Metastatic Breast Carcinoma in the Brain (tissue), 10 donors: ENCODE data around the genes OR13D1 and TMEM38B.

GRCh38 chr9:104694317-104694784 lies at the start of gene OR13D1:
OR13D1 (plus strand) TSS chr9:104694518.
- PRO-cap, 10 experiments = no peak in any of the 10 experiments

DNA sequence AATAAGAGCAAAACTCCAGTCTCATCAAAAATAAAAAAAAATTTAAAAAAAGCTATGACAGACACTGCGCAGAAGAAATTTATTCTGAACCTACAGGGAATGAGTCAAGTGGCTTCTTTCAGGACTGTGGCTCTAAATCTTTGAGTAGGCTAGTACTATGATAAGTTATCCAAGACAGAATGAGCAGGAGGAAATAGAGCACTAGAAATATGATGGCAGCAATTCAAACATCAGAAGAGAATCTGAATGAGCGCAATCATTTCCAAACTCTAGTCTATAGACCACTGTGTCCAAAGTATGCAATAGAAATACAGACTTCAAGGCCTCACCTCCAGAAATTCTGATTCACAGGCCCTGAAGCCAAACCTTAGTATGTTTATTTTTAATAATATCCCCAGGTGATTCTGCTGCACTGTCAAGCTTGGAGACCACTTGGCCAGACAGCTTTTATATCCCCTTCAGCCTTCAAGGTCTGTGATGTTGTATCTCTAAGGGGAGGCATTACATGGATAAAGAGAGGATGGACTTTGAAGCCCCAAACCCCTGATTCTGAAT lies 51.1 kb downstream of the NIPSNAP3B start:
- PRO-cap, 10 experiments = no peak in any of the 10 experiments

DNA sequence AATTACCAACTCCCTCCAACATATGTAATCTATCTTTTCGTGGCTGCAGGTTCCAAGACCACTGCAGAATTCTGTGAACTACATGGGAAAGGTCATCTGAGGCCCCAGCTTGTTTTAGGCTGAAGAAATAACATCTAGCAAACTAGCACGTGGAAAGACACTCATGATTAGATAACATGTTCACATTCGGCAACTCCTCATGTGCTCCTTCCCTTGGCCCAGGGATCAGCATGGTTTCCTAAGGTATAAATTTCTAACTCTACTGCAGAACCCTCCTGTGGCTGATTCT lies 58.2 kb downstream of the NIPSNAP3B start:
- PRO-cap, 10 experiments = no peak in any of the 10 experiments

DNA sequence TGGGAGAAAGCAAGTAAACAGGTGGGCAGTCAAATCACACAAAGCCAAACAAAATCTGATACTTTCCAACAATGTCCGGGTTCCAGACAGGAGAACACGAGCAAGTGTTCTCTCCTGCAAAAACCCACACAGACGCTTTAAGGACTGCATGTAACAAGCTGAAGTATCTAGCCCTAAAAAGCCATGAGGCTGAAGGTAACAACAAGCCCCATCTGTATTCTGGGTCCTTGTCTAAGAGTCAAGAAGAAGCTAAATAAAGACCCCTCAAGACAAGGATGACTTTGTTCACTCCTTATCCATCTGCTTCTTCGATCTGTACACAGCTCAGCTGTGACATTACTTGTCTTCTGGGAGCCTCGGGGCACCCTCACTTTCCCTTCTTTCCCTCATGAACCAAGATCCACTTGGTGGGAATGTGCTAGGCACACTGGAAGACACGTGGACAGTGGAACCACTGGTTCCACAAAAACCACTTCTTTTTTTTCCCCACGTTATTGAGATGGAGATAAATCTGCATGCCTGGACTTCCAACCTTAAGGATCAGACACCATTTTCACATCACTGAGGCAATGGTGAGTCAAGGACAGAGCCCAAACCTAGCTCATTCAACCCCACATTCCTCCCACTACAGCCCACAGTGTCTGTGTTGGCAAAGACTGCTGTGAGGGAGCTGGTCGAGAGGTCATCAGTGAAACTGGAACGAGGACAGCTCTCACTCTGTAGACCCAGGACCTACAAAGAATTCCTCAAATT lies 75.0 kb downstream of the ABCA1 start:
- PRO-cap, 10 experiments = no peak in any of the 10 experiments

- PRO-cap, 10 experiments = no peak in any of the 10 experiments
These were observed 38.5 kb downstream of the ABCA1 start for GRCh38 chr9:104889262-104890017.

DNA sequence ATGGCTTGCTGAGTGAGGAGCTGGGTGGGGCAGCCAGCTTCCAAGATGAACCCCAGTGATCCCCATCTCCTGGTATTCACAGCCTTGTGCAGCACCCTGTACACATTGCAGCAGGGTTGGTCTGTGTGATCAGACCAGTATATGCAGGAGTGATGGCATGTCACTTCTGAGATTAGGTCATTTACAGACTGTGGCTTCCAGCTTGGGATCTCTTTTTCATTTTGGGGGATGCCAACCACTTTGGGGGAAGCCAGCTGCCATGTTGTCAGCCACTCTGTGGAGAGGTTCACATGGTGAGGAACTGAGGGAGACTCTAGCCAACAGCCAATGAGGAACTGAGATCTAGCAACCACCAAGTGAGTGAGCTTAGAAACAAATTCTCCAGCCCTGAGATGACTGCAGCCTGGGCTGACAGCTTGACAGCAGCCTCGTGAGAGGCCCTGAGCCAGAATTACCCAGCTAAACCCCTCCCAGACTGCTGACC lies 102.9 kb upstream of the SLC44A1 start:
- PRO-cap, 10 experiments = no peak in any of the 10 experiments

DNA sequence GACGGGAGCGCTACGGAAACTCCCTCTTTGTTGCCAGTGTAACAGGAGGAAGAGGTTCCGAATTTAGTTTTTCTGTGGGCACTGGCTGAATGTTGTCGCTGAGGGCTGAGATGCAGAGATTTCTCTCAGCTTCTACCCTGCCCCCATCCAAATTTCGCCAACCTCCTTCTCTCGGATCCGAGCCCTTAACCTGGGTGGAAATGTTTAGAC lies 1.1 kb downstream of the SLC44A1 start:
- PRO-cap, 10 experiments = peak in 8 of 10 experiments; most common plus-strand start position 66 of the sequence (in 8); most common minus-strand start position 94 of the sequence (in 1)

GRCh38 chr9:105694290-105695335 lies at the start of gene TMEM38B:
TMEM38B (plus strand) TSS chr9:105694541.
- PRO-cap, 10 experiments = peak in 10 of 10 experiments; most common plus-strand start chr9:105694543 (in 6); most common minus-strand start chr9:105695173 (in 9)

DNA sequence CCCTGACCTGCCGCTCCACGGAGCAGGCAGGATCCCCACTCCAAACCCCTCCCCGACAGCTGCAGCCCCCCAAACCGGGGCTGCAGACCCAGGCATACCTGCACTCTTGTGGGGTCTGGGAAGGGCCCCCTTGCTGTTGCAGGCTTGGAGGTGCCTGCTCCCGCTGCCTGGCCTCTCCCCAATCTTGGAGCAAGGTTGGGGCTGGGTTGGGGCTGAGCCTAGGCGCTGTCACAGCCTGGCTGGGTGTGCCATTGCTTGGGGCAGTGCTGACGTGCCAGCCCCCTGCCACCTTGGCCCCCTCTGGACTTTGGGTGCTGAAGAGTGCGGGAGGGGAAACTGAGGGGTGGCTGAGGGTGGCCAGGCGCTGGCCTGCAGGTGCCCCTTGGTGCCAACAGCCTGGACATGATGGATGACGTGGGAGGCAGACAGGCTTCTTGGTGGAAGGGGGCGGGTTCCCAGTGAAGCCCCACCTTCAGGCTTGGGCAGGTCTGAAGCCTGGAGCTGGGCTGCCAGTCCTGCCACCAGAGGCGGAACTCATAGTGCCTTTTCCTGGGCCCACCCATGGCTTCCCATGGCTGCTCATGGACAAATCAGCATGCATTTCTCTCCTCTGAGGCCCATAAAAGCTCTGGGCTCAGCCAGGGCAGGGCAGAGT lies 19.0 kb downstream of the TMEM38B start:
- PRO-cap, 10 experiments = no peak in any of the 10 experiments

DNA sequence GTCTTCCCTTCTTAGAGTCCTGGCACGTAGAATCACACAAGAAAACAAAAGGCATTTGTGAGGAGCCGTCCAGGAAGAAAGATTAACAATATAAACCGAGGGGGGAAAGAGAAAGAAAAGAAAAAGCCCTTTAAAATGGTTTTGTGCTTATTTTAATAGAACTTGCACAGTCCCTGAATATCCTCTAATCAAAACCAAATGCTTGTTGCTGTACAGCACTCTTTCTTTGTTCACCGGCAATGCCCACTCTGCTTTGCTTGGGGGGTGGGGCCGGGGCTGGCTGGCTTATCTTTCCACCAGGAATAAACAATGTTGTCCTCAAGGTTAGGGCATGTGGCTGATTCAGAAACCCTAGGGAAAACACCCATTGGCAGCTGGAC lies 575.7 kb upstream of the ZNF462 start:
- PRO-cap, 10 experiments = no peak in any of the 10 experiments

- PRO-cap, 10 experiments = no peak in any of the 10 experiments
These were observed 558.4 kb upstream of the ZNF462 start for GRCh38 chr9:106304571-106304900.

- PRO-cap, 10 experiments = no peak in any of the 10 experiments
These were observed 187.1 kb upstream of the ZNF462 start for GRCh38 chr9:106675614-106676499.

DNA sequence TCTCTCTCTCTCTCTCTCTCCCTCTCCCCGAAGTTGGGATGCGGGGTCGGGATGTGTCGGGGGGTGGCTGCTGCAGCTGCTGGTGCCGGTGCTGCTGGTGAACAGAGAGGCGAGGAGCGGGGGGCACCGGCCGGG lies 992 bp downstream of the ZNF462 start:
- PRO-cap, 10 experiments = no peak in any of the 10 experiments

DNA sequence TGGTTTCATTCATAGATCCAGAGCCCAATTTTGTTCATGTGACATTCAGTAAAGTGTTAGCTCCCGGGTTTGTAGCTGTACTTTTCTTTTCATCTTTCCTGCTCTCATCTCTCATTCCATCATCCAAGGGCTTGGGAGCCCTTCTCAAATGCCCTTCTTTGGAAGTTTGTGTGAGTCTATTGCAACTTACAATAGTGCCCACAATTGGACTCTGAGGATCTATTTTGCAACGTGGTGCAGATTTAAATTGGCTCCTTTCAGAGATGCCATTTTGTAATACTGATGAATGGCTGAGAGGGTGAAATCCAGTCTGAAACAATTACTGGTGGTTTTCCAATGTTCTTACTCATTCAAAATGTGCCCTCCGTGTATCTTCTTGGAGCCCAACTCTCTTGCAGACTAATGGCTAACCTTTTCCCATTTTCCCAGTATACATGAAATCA lies 6.0 kb downstream of the ZNF462 start:
- PRO-cap, 10 experiments = no peak in any of the 10 experiments

- PRO-cap, 10 experiments = no peak in any of the 10 experiments
These were observed 17.8 kb downstream of the ZNF462 start for GRCh38 chr9:106880746-106881142.

DNA sequence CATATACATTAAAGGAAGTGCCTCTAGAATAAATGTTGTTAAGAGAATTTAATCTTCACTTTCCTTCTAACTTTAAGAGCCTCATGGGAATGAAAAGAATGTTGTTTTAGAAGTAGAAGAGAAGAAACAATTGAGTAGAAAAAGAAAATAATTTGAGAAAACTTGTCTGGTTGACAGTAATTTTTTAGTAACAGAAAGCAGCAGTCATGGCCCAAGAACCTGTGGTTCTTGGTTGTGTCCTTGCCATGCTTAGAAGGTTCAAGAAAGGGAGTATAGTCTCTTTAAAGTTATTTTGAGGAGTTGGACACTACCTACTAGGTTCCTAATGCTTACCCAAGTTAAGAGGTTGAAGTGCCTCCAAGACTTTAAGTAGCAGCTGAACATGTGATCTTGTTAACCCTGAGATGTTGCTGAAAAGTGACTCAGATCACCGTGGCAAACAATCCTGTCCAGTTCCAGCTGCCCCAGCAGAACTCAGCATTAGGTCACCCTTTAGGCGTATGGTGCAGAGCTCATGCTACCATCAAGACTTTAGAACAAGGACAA lies 22.3 kb downstream of the ZNF462 start:
- PRO-cap, 10 experiments = no peak in any of the 10 experiments

GRCh38 chr9:107142354-107142838 lies 140.7 kb upstream of the RAD23B start:
- PRO-cap, 10 experiments = no peak in any of the 10 experiments

GRCh38 chr9:107283420-107284511 lies 687 bp downstream of the RAD23B start:
- PRO-cap, 10 experiments = peak in 7 of 10 experiments; most common plus-strand start chr9:107284052 (in 2); most common minus-strand start chr9:107283893 (in 4)

- PRO-cap, 10 experiments = no peak in any of the 10 experiments
These were observed 16.8 kb downstream of the RAD23B start for GRCh38 chr9:107299912-107300316.

GRCh38 chr9:107302018-107302472 lies 19.0 kb downstream of the RAD23B start:
- PRO-cap, 10 experiments = no peak in any of the 10 experiments